LUHMES (cell line): ENCODE data around the genes H2BC7, H3C7 and H3C8.

DNA sequence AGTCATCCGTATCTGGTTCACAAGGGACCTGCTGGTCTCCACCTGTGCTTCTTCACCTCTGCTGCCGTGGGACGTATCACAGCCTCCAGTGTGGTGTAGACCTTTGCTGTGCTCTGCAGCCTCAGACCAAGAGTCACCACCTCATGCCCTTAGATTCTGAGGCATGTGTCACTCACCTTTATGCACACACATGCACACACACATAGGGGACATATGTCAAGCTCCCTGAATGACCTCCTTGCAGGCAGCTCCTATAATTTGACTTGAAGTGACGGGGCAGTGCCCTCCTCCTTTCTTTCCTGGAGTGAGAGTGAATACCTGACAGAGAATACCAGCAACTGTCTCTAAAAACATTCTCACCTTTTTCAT lies 3.4 kb downstream of the SLC17A4 start:
- PRO-cap: no peak

- PRO-cap: no peak
Observed at GRCh38 chr6:25781881-25782445, 27.4 kb downstream of the SLC17A4 start.

GRCh38 chr6:25876236-25876688 lies 2.2 kb upstream of the SLC17A3 start:
- PRO-cap: no peak

GRCh38 chr6:25964983-25965402 lies 2.4 kb downstream of the TRIM38 start:
- PRO-cap: no peak

GRCh38 chr6:26030908-26031145 lies 1.1 kb downstream of the H3C2 start:
- PRO-cap: no peak

- PRO-cap: bidirectional peak, plus-strand start at chr6:26033781, minus-strand start at chr6:26033616; bidirectional peak, plus-strand start at chr6:26034252, minus-strand start at chr6:26034191
Observed at GRCh38 chr6:26033671-26034507, 471 bp upstream of the H2AC4 start.

DNA sequence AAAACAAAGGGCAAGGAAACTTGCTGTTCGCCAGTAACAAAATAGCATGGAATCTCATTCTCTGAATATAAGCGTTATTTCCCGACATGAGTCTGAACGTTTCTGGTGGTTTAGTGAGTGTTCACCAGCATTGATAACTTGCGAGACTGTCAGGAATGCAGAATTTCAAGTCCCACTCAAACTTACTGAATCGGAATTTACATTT lies 369 bp upstream of the H3C3 start:
- PRO-cap: unidirectional peak, minus-strand start at position 105 of the sequence

GRCh38 chr6:26066118-26066388 lies 9.8 kb upstream of the H1-2 start:
- PRO-cap: no peak

- PRO-cap: no peak
Observed at GRCh38 chr6:26120762-26121993, 2.5 kb downstream of the H2BC4 start.

- PRO-cap: no peak
Observed at GRCh38 chr6:26125142-26125766, 1.3 kb downstream of the H2AC6 start.

GRCh38 chr6:26166981-26167619 lies 9.2 kb downstream of the H2BC5 start:
- PRO-cap: no peak

DNA sequence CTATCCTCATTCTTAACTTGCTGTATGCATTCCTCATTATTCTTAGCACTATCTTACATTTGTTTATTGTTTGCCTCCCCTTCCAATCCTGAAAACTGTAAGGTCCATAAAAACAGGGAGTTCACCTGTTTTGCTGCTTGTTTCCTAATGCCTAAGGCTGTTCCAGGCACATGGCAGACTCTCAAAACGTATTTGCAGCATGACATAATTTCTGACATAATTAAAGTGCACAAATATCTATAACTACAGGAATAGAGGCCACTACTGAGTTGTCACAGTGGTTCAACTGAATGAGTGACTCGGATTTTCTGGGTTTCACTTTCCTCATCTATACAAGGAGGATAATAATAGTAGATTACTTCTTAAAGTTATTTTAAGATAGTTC lies 12.3 kb downstream of the H2BC5 start:
- PRO-cap: no peak

GRCh38 chr6:26171037-26171568 lies 12.5 kb upstream of the H2BC6 start:
- PRO-cap: no peak

DNA sequence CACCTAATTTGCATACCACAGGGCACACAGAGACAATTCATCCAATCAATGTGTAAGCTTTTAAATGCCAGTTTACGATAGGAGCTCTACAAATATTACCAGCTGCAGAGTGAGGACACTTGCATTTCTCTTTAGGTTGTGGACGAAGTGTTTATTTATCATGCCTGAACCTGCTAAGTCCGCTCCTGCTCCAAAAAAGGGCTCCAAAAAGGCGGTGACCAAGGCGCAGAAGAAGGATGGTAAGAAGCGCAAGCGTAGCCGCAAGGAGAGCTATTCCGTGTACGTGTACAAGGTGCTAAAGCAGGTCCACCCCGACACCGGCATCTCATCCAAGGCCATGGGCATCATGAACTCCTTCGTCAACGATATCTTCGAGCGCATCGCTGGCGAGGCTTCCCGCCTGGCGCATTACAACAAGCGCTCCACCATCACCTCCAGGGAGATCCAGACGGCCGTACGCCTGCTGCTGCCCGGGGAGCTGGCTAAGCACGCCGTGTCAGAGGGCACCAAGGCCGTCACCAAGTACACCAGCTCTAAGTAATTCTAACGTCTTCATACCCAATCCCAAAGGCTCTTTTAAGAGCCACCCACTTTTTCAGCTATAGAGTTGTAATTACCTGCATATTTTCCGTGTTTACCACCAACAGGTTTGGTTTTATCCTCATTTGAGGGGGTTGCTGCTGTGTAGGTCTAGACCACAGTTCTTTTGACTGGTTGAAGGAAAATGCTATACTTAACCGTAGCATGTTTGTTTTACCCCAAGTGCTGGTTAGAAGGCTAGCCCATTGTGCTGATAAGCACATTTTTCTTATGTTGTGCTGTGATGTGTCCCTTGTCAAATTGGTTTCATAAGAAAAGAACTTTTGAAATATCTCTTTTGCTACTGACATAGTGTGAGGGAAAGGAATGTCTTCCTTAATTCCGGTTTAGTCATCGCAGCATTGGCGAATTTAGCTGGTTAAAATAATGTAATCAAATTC lies at the start of gene H2BC7:
Gene H2BC7, plus strand, starts transcription at position 118 of the 980 bp plus-strand sequence.
- PRO-cap: bidirectional peak, plus-strand start at position 122 of the sequence, minus-strand start outside the sequence; bidirectional peak, plus-strand start at position 600 of the sequence, minus-strand start at position 526 of the sequence

- PRO-cap: no peak
Observed at GRCh38 chr6:26215031-26215201, 1.6 kb downstream of the H2BC8 start.

DNA sequence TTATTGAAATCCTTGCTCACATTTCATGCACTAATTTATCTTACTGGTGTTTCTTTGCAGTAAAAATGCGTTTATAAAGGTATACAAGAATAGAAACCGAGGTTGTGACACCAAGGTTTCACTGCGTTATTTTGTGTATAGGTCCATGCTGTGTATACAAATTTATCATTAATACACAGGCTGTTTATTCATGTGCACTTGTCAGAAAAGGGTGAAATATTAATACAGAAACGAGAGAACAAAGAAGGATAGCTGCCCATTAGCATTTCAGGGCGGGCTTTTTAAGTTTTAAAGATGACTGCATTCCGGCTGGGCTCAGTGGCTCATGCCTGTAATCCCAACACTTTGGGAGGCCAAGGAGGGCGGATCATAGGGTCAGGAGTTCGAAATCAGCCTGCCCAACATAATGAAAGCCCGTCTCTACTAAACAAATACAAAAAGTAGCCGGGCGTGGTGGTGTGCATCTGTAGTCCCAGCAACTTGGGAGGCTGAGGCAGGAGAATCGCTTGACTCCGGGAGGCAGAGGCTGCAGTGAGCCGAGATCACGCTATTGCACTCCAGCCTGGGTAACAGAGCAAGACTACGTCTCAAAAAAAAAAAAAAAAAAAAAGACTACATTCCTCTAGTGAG lies 932 bp downstream of the H2AC8 start:
- PRO-cap: no peak

DNA sequence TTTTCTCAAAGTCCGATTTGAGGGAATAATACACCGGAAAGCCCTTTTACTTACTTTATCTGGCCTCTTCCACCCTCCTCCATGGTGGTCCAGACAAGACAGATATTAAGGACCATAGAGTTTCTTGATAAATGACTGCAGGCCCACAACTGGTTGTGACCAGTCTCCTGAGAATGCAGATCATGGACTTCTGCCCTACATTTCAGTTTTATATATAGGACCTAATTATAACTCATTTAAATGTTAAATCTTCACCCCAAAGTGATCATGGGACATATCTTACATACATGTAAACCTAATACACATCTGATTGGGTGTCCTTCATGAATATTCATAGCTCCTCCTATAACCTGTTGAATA lies 3.5 kb downstream of the H2AC8 start:
- PRO-cap: no peak

DNA sequence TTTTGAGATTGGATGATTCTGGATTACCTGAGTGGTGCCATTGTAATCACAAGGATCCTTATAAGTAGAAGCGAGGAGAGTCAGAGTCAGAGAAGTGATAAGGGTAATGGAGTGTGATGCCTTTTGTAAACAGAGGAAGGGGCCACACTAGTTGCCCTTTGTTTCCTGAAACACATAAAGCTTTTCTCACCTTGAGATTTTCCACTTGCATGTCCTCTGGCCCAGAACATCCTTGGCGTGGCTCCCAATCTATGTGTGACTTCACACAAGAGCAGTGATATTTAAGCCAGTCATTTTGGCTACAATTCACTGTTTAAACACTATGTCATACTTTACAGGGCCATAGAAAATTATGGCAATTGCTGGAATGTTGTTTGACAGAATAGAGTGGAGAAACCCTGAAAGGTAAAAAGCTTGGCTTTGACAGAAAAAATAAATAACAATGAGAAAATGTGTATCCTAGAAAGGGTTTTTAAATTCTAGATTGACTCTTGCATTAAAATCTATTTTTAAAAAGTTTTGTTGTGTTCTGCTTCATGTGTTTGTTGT lies 3.0 kb downstream of the H4C7 start:
- PRO-cap: no peak

DNA sequence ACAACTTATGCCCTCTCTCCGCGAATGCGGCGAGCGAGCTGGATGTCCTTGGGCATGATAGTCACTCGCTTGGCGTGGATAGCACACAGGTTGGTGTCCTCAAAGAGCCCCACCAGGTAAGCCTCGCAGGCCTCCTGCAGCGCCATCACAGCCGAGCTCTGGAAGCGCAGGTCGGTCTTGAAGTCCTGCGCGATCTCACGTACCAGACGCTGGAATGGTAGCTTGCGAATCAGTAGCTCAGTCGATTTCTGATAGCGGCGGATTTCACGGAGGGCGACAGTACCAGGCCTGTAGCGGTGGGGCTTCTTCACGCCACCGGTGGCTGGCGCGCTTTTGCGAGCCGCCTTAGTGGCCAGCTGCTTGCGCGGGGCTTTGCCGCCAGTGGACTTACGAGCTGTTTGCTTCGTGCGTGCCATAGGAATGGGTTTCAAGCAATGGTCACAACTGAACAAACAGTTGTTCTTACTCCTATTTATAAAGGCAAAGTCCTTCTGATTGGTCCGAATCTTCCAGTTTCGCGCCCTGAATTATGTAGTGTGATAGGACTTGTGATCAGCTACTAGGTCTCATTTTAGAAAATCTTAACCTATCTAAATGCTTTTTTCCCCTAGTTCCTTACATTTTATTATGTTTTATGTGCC lies at the start of gene H3C7:
Gene H3C7, minus strand, starts transcription at position 446 of the 641 bp plus-strand sequence.
- PRO-cap: bidirectional peak, plus-strand start at position 204 of the sequence, minus-strand start at position 93 of the sequence; bidirectional peak, plus-strand start outside the sequence, minus-strand start at position 447 of the sequence

GRCh38 chr6:26270838-26272048 lies at the start of gene H3C8:
TSS of gene H3C8 (minus strand) at chr6:26271413.
- PRO-cap: unidirectional peak, minus-strand start at chr6:26271129; bidirectional peak, plus-strand start at chr6:26271622, minus-strand start at chr6:26271412; bidirectional peak, plus-strand start at chr6:26271812, minus-strand start at chr6:26271810